ENCODE results near the genes EIF1AD and BBS1.

- PRO-cap = unidirectional peak, plus-strand start at chr11:65780187; unidirectional peak, plus-strand start at chr11:65780466
These were observed 942 bp downstream of the AP5B1 start for GRCh38 chr11:65779429-65780638.

DNA sequence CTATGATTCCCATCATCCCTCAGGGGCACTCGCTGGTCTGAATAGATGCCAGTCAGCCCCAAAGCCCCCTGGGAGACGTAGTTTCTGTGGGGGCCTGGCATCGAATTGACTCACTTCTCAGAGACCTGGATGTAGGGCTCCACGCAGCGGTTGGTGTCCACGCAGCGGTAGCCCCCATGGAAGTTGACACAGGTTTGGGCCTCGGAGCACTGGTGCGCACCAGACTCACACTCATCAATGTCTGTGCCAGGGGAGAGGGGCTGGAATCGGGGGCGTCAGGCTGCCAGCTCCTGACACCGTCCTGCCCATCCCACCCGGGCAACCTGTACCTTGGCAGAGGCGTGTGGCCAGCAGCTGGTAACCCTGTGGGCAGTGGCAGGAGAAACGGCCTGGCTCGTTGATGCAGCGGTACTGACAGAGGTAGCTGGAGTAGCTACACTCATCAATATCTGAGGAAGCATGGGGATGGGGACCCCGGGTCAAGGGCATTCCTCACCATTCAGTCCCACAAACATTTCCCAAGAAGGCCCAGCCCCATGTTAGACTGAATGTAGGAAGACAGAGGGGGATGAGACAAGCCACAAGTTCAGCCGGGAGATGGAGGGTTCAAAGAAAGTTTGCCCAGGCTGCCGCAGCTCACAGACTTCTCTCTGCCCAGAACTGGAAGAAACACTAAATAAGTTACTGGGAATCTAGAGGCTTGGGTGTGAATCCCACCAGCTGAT, 4.3 kb downstream of the EFEMP2 start:
- PRO-cap = no peak

GRCh38 chr11:65911607-65912383, 7.1 kb downstream of the C11orf68 start:
- PRO-cap = no peak

GRCh38 chr11:65928008-65928533, 8.8 kb downstream of the DRAP1 start:
- PRO-cap = no peak

- PRO-cap = bidirectional peak, plus-strand start at chr11:66002245, minus-strand start at chr11:66002154; bidirectional peak, plus-strand start at chr11:66002495, minus-strand start at chr11:66002489
These were observed at the start of gene EIF1AD for GRCh38 chr11:66001951-66002617. EIF1AD (minus strand) TSS chr11:66002157.

DNA sequence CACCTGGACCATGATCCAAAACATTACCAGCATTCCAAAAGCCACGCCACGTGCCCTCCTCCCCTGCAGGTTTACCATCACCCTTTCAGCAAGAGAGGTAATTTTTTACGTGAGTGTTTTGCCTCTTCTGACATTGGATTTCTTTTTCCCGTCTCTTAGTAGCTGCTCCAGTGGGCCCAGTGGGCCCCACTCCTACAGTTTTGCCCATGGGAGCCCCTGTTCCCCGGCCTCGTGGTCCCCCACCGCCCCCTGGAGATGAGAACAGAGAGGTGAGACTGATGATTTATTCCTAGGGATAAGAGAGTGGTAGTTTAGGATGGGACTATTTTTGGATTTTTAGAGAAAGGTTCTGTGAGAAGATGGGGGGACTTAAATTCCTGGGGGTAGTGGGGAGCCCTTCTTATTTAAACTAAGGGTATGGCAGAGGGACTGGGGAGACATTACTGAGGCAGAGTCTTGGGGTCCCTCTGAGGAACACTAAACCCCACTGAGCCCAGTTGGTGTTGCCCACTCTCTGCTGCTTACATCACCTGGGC, 5.0 kb downstream of the SF3B2 start:
- PRO-cap = no peak

- PRO-cap = no peak
These were observed 41.1 kb upstream of the KLC2 start for GRCh38 chr11:66216289-66216881.

DNA sequence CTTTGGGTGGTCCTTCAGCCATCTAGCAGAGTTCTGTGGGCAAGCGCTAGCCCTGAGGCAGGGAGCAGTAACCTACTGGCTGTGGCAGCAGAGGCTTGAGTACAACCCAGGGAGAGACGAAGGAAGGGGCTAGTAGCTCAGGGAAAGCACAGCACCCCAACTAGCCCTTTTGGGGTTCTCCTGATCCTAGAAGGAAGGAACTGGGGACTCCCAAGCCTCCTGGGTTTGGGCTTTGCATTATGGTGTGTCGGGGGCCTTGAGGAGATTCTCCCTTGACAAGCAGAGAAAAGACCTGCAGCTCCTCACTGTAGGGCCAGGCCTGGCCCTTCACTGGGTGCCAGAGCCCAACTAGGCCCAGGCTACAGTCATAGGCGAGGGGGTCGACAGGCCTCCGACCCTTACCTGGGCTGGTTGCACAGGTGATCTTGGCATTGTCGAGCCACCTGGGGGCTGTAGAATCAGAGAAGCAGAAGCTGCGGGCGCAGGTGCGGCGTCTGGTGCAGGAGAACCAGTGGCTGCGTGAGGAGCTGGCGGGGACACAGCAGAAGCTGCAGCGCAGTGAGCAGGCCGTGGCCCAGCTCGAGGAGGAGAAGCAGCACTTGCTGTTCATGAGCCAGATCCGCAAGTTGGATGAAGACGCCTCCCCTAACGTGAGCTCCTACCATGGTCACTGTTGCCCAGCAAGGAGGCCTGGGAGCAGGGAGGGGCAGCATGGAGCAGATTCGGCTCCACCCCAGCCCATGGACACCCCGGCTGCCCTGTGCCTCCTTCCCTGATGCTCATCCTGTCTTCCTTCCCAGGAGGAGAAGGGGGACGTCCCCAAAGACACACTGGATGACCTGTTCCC, 4.0 kb downstream of the KLC2 start:
- PRO-cap = no peak

DNA sequence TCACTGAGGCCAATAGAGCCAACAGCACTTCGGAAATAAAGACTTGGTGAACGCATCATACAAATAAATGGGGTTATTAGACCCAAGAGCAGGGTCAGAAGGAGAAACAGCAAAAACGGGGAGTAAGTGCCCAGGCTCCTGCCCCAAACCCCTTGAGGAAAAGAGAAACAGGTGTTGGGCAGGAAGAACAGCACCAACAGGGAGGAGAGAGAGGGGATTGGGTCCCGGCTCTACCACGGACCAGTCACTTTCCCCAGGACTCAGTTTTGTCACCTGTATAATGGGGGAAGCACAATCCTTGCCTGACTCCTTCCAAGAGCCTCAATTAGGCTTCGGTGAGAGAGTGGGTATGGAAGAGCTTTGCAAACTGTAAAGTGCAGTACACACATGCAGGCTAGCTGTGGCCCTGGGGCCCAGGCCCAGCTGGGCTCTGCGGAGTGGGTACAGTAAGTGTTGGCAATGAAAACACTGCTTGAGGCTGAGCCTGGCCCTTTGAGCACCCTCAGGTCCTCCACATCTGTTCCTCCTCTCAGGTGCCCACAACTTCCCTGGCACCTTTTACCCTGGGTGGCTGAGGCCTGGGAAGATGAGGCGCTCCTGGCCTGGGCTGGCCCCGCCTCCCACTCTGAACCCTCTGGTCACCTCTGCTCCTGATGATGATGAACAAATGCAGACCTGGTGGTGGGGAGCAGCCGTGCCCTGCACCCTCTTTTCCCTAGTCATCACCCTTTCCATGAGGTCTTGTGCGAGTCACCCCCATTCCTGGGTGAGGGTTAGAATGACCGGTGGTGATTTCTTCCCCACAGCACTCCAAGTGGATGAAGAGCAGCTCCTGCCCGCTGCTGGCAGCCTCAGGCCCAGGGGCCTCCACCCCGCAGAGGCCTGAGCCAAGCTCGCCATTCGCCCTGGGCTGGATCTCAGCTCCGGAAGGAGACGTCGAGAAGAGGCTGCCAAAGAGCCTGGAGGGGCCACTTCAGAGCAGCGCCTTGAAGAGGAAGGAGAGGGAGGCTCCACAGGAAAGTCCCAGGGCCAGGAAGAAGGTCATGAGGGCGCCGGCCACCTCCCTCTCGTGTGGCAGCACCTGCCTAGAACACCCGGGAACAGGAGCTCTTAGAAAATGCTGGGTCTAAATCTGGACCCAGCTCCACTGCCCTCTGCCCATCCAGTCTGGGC, 8.7 kb downstream of the SLC29A2 start:
- PRO-cap = no peak

DNA sequence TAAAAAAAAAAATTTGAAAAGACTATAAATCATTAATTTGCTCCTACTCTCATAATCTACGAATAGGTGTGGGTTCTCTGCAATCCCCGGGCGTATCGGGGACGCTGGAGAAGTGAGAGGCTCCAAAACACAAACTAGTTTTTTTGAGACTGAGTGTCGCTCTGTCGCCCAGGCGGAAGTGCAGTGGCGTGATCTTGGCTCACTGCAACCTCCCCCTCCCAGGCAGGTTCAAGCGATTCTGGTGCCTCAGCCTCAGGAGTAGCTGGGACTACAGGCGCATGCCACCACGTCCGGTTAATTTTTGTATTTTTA, 707 bp upstream of the SLC29A2 start:
- PRO-cap = bidirectional peak, plus-strand start at position 235 of the sequence, minus-strand start at position 166 of the sequence

DNA sequence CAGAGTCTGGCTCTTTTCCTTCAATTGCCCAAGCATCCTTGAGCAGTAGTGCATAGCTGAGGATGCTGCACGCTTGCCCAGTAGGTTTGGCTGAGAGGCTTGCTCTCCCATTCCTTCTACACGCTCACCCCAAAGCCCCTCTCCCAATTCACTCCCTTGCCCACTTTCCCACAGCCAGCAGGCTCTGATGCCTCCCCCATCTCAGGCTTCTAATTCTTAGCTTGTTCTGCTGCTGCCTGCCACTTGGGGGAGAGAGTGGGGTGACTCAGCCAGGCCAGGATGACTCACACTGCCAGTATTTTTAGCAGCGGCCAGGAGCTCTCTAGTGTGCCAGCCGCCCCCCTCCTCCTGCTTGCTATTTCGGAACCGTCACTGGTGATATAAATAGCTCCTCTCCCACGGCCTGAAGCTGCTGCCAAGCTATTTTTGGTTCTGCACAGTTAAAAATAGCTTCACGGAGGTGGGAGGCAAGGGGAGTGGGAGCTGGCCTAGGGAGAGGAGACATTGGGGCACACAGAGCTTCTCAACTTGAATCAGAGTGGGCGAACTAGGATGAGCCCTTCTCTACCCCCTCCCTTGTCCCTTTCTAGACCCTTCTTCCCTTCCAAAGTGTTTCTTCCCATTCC, 2.7 kb upstream of the NPAS4 start:
- PRO-cap = no peak

- PRO-cap = no peak
These were observed 341 bp upstream of the MRPL11 start for GRCh38 chr11:66438920-66439458.

DNA sequence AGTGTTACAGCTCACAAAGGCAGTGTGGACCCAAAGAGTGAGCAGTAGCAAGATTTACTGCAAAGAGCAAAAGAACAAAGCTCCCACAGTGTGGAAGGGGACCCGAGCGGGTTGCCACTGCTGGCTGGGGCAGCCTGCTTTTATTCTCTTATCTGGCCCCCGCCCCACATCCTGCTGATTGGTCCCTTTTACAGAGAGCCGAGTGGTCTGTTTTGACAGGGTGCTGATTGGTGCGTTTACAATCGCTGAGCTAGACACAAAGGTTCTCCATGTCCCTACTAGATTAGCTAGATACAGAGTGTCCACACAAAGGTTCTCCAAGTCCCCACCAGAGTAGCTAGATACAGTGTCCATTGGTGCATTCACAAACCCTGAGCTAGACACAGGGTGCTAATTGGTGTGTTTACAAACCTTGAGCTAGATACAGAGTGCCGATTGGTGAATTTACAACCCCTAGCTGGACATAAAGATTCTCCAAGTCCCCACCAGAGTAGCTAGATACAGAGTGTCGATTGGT, 1.5 kb upstream of the MRPL11 start:
- PRO-cap = no peak

- PRO-cap = bidirectional peak, plus-strand start at chr11:66510635, minus-strand start at chr11:66510460
These were observed at the start of gene BBS1 for GRCh38 chr11:66510185-66511420. BBS1 (plus strand) TSS chr11:66510635.

- PRO-cap = bidirectional peak, plus-strand start at chr11:66744622, minus-strand start at chr11:66744499
These were observed 386 bp upstream of the C11orf80 start for GRCh38 chr11:66744222-66744544.

DNA sequence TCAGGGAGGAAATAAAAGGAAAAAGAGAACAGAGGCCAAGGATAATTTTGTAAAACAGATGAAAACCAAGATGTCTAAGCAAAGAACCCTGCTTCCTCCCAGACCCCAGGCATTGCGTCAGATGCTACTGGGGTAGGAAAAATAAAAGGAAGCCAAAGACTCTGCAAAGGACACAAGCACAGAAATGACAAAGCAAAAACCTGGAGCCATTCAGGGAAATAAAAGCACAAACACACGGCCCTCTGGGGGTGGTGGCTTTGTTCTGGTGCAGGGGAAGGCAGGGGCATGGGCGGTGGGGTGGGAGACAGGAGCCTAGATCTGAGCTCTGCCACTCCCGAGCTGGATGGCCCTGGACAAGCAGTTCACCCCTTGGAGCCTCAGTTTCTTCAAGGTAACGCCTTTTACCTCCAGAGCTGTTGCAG, 36.9 kb downstream of the PC start:
- PRO-cap = no peak

GRCh38 chr11:66950035-66950536, 8.1 kb downstream of the PC start:
- PRO-cap = no peak

- PRO-cap = no peak
These were observed 2.0 kb downstream of the KDM2A start for GRCh38 chr11:67120798-67121704.

GRCh38 chr11:67289102-67289262, 121 bp upstream of the ANKRD13D start:
- PRO-cap = bidirectional peak, plus-strand start at chr11:67289402, minus-strand start at chr11:67289196

GRCh38 chr11:67353639-67354203, 375 bp upstream of the POLD4 start:
- PRO-cap = bidirectional peak, plus-strand start at chr11:67353779, minus-strand start at chr11:67353552